ENCODE data around the gene DUSP22.

- PRO-cap: no peak
These were observed 5.6 kb upstream of the DUSP22 start for GRCh38 chr6:286645-287164.

DNA sequence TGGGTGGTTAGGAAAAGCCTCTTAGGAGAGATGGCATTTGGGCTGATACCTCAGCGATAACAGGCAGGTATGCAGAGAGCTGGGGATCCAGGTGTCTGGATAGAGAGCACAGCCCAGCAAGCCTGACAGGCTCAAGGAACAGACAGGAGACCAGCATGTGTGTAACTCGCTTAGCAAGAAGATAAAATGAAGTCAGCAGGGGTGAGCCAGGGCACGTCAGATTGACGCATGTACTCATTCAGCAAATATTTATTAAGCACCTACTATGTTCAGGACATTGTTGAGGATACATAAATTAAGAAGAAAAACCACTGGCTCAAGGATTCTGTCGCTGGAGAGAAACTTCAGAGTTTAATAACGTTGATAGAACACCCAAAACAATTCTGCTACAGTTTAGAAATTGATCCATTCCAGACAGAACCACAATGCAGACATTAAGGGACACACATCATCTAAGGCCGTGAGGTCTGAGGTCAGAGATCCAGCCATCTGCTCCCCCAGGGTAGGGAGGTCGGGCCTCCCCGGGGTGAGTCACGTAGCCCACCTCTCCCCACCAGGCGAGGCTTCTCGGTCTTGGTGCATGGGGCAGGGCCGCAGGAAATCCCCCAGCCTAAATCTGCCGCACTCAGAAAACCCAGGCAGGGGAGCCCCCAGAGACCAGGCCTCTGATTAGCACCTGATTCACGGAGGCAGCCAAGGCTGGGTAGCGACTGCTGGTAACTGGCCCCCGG, 947 bp upstream of the DUSP22 start:
- PRO-cap: no peak

DNA sequence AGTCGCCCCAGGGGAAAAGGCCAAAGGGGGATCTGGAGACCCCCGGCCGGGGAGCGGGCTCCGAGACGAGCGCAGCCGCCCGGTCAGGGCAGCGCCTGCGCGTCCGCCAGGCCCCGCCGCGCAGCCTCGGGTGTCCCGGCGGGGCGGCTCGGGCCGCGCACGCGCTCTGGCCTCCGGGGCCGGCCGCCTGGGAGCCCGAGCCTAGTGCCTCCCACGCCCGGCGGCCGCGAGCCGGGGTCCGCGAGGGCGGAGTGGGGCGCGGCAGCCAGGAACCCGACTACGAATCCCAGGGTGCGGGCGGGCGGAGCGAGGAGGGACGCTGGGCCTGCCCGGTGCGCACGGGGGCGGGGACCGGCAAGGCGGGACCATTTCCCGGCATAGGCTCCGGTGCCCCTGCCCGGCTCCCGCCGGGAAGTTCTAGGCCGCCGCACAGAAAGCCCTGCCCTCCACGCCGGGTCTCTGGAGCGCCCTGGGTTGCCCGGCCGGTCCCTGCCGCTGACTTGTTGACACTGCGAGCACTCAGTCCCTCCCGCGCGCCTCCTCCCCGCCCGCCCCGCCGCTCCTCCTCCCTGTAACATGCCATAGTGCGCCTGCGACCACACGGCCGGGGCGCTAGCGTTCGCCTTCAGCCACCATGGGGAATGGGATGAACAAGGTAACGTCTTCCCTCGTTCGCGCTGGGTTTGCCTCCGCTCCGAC, at the start of gene DUSP22:
DUSP22 (plus strand) TSS at position 582 of the 699 bp plus-strand sequence.
- PRO-cap: bidirectional peak, plus-strand start at position 214 of the sequence, minus-strand start at position 97 of the sequence; bidirectional peak, plus-strand start at position 410 of the sequence, minus-strand start at position 511 of the sequence

DNA sequence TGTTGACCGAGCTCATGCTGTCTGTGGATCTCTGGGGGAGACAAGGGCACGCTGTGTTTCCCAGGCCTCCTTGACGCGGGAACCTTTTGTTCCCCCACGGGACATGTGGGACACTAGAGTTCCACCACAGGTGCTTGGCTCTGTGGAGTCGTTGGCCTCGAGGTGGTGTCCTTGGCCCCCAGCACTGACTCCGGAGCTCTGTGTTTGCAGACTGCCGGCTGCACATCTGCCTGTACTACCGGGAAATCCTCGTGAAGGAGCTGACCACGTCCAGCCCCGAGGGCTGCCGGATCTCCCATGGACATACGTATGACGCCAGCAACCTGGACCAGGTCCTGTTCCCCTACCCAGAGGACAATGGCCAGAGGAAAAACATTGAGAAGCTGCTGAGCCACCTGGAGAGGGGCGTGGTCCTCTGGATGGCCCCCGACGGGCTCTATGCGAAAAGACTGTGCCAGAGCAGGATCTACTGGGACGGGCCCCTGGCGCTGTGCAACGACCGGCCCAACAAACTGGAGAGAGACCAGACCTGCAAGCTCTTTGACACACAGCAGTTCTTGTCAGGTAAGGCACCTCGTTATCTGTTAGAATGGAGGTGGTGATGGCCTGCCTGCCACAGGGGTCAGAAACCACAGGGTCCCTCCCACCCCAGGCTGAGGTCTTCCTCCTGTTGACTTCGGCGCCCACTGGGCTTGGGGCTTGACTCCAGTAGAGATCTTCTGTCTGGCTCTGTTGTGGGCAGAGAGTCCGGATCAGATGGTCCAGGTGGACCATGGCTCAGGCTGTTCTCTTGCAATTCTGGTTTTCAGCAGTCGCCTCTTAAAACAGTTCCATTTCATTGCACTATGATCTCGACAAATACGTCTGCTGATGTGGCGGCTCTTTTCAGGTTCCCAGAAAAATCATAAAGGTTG, 9.9 kb downstream of the IRF4 start:
- PRO-cap: no peak

GRCh38 chr6:408533-408969, 17.0 kb downstream of the IRF4 start:
- PRO-cap: no peak

DNA sequence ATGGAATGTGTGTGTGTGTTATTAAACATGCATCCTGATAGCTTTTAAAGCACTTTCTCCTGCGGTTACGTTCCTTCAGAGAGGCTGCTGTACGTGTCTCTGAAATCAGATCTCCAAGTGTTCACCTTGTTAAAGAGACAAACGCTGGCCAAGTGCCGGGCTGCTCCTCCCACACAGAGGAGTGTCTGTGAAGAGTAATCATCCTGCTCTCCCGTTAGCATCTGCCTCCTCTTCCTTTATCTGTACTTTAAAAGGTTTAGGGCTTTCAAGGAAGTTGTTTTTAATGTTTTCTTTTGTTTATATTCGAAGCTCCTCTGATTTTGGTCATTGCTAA, 19.9 kb downstream of the IRF4 start:
- PRO-cap: no peak

DNA sequence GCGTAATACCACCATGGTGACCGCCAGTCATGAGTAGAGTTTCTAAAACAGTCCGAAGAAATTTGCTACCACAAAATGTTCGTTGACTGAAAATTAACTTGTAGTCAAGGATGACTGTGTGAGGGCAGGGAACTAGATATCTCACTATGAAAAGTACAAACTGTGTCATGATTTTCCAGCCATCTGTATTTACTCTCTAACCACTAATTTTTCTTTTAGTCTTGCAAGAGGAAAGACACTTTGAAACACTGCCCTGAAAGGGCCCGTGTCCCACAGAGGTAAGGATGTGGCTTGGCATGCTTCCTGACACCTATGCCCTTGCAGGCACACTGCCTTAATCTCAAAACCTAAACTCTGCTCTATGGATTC, 99.7 kb downstream of the IRF4 start:
- PRO-cap: no peak

DNA sequence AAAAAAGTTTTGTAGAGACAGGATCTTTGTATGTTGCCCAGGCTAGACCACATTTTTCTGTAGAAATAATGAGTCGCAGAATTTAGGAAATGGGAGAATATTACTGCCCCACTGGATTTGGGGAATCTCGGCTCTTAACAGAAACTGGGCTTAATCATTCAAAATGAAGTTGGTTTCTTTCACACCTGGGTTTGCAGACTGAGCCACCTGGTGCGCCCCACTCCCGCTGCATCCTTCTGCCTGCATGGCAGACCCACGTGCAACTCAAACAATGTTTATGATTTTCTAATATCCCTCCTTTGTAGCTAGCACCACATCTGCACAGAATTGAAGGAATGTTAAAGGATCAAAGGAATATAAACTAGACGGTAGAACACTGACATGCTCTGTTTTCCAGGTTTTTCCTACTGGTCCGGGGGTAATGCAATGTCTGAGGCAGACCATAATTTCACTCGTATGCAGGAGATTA, 265.8 kb upstream of the FOXQ1 start:
- PRO-cap: unidirectional peak, plus-strand start at position 189 of the sequence

DNA sequence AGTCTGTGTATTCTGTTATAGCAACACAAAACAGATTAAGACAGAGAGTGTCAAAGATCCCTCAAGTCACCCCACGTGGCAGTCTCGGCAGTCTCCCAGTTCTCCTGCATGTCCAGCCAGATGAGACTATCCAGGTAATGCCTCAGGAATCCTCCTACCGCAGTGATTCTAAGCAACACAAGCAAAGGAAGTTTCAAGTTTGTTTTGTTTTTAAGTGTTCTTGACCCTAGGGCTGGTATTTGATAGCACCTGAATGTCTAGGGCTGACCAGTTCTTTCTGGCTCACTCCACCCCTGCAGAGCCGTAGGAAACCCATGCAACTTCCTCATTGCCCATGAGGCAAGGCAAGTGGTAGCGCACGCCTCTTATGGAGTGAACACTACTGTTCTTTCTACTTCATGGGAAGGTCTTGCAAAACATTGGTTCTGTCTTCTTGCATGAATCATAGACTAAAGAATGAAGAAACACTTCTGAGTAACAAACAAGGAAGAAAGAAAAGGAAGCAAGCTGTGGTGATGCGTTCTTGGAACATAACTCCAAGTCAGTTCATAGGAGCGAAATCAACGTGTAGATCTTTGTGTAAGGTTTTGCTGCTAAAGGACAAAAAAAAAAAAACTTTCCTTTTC, 24.7 kb upstream of the FOXQ1 start:
- PRO-cap: no peak

DNA sequence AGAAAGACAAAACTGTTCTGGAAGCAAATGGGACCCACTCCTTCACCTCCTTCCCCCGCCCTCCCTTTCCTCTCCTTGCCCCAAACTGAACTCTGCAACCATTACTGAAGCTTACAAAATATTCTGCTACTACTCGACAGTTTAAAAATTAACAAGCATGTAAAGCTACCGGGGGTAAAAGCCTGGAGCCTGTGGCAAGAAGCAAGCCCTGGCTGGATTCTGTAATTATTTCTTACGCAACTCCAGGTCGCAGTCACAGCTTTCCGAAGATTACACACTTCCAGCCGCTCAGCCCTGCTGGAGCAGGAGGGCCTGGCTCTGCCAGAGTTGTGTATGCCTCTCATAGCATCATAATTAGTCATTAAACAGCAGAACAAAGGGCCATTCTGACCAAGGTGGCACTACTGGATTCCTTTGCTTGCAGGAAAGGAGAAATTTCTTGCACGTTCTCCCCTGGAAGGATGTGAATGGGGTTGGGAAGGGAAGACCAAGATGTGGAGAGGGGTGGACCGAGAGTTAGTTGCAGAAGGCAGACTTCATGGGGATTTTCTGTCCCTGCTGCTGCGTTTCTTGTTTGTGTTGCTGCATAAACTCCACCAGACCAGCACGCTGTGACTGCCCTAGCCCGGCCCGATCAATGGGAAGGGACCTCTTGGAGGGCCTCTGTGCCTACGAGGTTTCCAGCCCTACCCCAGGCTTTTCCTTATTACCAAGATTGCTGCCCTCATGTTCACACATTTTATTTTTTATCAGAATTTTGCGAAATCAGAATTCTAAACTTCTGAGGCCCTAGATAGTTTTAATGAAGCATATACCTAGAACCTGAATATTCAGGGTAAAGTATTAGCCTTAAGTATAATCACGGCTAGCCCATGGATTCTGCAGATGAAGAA, 23.7 kb downstream of the FOXQ1 start:
- PRO-cap: no peak

DNA sequence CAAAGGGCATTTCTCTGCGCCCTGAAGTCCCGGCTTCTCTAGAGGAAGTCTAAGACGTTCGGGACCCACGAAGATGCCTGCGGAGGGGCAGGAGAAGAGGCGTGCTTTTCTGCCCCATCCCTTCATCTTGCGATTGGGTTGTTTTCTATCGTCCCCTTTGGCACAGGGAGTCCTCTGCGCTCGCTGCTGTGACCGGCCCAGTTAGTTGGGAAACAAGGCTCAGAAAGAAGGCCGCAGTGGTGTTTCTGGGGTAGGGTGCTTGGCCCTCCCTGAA, 4.6 kb downstream of the FOXF2 start:
- PRO-cap: no peak

GRCh38 chr6:1593492-1594011, 16.2 kb upstream of the FOXC1 start:
- PRO-cap: no peak

GRCh38 chr6:1608162-1608652, 1.5 kb upstream of the FOXC1 start:
- PRO-cap: no peak

DNA sequence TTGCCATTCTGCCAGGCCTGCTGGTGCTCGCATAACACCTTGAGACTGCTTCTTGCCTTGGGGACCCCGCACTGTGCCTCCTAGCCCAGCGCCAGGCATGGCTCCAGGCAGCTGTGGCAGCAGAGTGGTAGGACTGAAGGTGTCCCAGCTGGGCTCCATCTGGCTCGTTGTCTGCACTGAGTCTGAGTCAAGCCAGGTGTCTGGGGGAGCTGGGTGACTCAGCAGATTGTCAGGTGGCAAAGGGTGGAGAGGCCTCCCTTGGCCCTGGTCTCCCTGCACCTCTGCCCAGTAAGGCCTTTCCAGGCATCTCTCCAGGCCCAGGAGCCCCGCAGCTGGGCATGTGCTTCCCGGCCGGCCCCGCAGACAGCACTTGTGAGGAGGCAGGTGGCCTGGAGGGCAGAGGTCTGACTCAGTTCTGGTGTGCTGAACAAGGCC, 27.3 kb downstream of the FOXC1 start:
- PRO-cap: no peak

- PRO-cap: no peak
These were observed 152.6 kb downstream of the FOXC1 start for GRCh38 chr6:1762237-1762790.

GRCh38 chr6:1824048-1824778, 214.5 kb downstream of the FOXC1 start:
- PRO-cap: no peak

DNA sequence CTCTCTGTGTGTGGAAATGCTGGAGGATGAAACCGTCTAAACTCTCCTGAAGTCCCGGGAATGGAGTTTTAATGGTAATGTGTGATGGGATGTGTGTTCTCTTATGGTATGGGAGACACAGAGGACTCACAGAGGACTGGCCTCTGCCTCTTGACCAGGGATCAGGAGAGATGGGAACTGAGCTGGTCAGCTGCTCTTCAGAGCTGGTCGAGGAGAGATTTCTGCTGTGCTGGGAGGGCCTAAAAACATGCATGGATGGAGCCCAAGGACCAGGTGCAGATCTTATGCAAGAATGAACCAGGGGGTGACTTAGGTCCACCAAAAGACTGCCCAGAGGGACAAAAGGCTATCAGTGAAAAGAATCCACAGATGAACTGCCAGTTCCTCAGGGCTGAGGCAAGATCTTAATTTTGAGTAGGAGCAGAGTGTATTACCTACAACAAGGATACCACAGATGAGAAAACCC, 27.3 kb upstream of the GMDS start:
- PRO-cap: no peak

DNA sequence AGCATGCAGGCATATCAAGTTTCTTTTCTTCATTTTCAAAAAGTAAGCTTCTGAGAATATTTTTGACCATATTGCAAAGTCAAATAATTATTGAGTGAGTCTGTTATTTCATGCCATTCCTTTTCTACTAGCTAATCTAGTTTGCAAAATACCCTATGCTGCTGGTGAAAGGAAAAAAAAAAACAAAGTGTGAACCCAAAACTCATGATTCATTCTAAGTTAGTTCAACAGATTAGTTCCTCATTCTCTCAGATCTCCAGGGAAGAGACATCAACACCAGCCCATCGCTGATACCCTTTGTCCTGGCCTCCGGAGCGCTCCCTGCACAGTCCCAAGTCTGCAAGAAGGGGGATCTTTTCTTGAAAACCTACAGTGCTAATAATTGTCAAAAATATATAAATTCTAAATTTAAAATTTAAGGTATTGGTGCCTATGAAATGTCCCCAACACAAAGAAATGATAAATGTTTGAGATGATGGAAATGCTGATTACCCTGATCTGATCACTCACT, 106.7 kb upstream of the GMDS start:
- PRO-cap: no peak

DNA sequence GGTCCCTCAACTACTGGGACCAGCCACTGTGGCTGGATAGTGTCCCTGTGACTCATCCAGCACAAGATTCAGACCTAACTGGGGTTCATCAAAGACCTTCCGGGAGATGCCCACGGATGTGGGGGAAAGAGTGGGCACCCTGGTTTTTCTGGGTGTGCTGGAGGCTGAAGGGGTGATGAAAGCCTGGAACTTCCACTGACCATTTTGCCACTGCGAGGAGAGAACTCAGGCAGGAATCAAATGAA, 143.9 kb upstream of the GMDS start:
- PRO-cap: no peak

GRCh38 chr6:2708385-2708858, 42.3 kb downstream of the MYLK4 start:
- PRO-cap: no peak